ENCODE results near the genes ATF6 and UAP1.

GRCh38 chr1:161430628-161430885 is 62.9 kb upstream of the CFAP126 start:
- PRO-cap: no peak

DNA sequence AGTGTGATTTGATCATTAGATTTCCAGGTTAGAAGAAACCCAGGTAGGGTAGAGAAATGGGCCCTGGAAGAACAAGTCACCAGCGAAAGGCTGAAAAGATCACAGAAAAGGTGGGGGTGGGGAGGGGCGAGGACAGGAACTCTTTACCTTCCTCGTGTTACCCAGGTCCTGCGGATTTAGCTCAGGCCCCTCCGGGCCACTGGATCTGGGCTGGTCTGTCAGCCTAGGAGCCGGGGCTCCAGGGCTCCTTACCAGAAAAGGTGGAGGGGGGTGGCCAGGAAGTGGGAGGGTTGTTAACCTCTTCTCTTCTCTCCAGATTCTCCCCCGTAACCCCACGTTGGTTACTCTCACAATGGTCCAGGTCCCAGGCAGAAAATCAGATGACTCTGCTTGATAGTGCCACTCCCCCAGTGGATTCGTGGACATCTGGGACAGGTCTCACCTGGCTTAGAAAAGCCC is 795 bp upstream of the FCGR3A start:
- PRO-cap: no peak

- PRO-cap: bidirectional peak, plus-strand start at chr1:161766324, minus-strand start at chr1:161766132; bidirectional peak, plus-strand start at chr1:161766743, minus-strand start at chr1:161766742
Observed at GRCh38 chr1:161765907-161767072, at the start of gene ATF6. ATF6 (plus strand) TSS chr1:161766320.

DNA sequence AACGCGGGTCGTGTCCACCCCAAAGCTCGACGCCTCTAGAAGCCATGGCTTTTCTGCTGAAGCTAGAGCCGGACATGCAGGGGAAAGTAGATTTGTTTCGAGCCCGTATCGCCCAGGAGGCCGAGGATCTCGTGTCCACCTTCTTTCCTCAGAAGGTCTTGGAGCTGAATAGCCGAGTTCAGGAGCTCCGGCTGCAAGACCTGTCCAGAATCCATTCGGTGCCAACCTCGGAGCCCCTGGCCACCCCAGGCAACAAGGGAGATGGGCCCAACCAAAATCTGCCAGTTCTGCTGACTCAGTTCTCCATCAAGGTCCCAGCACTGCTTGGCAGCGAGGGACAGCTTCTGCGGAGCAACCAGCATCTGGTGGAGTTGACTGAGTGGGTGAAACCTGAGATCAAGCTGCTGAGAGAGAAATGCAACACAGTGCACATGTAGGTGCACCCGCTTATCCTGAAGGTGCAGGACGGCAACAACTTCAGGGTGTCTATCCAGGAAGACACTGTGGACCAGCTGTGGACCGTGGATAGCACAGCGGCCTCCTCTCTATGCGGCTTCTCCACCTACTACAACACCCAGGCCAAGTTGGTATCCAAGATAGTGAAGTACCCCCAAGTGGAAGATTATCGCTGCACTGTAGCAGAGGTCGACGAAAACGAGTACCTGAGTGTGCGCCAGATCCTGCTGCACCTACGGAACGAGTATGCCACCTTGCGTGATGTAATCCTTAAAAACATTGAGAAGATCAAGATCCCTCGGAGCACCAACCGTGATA is 125.0 kb downstream of the ATF6 start:
- PRO-cap: no peak

DNA sequence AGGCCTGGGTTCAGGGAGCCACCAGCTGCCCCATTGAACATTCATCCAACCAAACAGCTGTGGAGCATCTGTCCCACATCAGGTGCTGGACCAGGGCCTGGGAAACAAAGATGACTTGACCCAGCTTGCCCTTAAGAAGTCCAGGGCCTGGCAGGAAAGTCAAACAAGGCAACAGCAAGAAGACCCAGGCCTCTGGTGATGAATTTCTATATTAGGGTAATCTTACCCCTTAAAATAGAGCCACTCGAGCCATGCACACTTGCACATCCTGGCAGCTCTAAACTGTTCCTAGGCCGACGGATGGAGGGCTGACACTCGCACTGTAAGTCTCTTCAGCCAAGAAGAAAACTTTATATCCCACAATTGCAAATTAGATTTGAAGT is 12.1 kb downstream of the OLFML2B start:
- PRO-cap: no peak

GRCh38 chr1:162388540-162388977 is 7.0 kb downstream of the C1orf226 start:
- PRO-cap: no peak

- PRO-cap: no peak
Observed at GRCh38 chr1:162499972-162500365, 2.4 kb downstream of the UHMK1 start.

DNA sequence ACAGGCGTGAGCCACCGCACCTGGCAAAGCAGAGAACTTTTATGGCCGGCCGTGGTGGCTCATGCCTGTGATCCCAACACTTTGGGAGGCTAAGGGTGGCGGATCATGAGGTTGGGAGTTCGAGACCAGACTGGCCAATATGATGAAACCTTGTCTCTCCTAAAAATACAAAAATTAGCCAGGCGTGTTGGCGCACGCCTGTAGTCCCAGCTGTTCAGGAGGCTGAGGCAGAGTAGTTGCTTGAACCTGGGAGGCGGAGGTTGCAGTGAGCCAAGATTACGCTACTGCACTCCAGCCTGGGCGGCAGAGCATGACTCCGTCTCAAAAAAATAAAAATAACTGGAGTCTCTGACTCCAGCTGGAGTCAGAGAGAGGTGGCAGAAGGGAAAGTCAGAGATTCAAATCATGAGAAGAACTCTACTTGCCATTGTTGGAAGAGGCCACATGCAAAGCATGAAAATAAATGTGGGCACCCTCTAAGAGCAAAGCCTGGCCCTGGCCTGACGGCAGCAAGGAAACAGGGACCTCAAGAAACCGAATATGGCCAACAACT is 16.5 kb upstream of the UAP1 start:
- PRO-cap: no peak

DNA sequence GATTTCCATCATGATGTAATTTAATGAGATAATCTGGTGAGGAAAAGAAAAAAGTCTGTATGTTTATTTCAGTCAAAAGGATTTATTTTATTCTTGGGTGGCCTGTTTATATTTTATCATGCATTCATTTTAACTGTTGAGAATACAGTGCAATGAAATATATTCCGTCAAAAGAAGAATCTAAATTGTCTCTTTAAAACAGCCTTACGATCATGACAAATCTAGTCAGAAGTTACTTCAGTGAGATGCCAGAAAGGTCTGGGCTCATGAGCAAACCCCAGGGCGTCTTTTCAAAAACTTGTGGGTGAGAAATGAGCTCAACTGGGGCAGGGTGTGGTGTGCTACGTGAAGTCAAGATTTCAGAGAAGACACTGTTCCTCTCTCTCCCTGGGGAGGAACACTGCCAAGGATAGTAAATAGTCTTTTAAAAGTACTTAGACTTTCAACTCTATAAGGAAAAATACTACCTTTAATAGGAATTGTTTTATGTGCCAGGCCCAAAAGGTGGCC is 13.4 kb upstream of the UAP1 start:
- PRO-cap: no peak

- PRO-cap: no peak
Observed at GRCh38 chr1:162552158-162552804, 9.2 kb upstream of the UAP1 start.

DNA sequence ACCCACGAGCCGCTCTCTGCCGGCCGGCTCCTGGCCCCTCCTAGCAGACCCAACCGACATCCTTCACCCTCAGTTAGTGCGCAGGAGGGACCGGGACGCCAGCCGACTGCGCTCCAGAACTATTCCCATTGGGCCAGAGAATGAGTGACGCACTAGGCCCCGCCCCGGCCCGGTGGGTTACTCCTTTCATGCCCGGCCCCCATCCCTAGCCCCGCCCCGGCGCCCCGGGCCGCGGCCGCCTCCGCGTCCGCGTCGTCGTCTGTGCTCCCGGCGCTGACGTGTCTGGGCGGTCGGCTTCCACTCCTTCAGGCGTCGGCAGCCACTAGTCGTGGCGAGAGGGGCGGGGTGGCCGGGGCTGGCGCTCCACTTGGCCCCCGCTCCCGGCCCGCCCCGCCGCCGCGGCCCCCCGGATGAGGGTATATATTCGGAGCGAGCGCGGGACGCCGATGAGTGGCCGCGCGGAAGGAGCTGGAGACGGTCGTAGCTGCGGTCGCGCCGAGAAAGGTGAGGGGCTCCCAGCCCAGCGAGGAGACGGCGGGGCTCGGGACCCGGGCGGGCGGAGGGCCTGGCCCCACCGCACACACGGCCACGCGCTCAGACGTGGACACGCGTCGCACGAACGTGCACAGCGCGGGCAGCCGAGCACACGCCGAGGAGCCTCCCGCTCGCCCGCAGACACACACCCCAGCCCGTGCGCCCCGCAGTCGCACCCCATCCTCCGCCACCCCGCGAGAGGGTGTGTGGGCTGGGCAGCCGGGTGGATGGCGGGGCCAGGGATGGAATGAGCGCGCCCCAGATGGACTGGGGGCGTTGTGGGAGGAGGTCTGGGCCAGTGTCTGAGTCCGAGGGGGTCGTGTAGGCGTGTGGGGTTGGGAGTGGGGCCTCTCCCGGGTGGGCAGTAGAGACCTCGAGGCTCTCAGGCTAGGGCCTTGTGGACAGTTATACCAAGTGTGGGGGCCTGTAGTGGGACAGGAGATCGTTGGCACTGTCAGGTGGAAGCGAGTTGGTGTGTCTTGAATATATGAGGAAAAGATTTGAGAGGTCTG is at the start of gene UAP1:
TSS of gene UAP1 (plus strand) at position 449 of the 1,046 bp plus-strand sequence.
- PRO-cap: bidirectional peak, plus-strand start at position 449 of the sequence, minus-strand start at position 80 of the sequence; bidirectional peak, plus-strand start at position 645 of the sequence, minus-strand start at position 740 of the sequence

DNA sequence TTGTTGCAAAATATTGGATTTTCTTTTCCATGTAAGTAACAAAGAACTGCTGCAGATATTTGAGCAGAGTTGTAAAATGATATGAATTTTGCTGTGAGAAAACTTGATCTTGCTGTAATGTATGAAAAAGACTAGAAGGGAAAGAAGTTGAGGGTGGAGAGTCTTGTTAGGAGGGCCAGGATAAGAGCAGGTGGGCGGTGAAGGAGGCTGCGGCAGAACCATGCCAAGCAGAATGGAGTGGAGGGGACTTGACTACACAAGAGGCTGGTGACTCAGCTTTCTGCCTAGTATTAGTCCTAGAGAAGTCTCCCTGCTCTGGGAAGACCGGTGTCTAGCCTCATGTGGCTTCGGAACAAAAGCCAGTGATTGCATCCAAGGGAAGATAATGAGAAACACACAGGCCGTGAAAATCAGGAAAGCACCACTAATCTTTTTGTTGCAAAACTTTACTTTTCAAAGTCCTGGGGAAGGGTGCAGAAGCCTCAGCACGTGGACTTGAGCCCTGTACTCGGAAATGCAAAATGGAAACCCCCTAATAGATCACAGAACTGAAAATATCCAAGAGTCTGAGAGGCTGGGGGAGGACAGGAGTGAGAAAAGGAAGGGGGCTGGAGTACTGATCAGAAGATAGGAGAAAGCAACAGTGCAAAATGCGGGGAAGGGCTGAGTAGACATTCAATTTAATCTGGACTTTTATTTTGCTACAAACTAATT is 31.3 kb downstream of the DDR2 start:
- PRO-cap: no peak

- PRO-cap: no peak
Observed at GRCh38 chr1:162740486-162741176, 49.9 kb upstream of the HSD17B7 start.

GRCh38 chr1:162913306-162913823 is 52.4 kb upstream of the CCDC190 start:
- PRO-cap: bidirectional peak, plus-strand start at chr1:162913605, minus-strand start at chr1:162913455

GRCh38 chr1:163068686-163069087 is 474 bp upstream of the RGS4 start:
- PRO-cap: no peak

GRCh38 chr1:163231382-163231909 is 28.7 kb upstream of the RGS5 start:
- PRO-cap: no peak

DNA sequence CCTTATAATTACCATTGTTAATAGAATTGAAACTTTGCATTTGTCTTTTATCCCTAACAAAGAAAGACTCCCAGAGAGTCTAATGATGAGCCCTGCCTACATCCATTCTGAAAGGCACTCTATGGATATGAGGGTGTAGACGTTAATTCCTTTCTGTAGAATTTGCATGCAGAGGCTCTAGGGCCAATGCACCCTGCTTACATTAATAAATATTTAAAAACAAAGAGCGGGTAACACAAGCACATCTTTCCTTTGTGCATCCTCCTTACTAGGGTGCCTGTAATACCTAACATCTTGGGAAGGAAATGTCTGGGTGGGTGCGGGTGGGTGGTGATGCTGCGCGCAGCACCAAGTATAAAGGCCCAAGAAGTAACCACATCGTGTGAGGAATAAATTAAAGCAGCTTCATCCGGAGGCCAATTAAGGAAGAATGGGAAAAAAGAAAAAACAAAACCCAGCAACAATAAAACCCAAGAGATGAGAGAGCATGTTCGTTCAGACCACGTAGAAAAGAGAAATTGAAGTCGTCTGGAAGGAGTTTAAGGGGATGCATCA is 16.7 kb downstream of the PBX1 start:
- PRO-cap: no peak

GRCh38 chr1:164590020-164591130 is 31.4 kb downstream of the PBX1 start:
- PRO-cap: no peak

- PRO-cap: no peak
Observed at GRCh38 chr1:164699531-164700890, 141.0 kb downstream of the PBX1 start.

DNA sequence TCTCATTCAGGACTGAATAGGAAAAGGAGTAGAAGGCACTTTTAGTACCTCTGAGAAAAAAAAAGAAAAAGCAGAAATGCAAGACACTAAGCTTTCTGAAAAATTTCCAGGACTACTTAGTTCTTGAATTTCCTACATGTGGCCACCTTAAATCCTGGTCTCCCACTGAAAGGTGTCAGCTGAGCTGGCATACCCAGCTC is 75.5 kb downstream of the LMX1A start:
- PRO-cap: no peak

Measured in Calu3 (cell line).